SUDHL5 (cell line): Measurements from ENCODE around the genes PXDC1, FAM217A and RPP40.

DNA sequence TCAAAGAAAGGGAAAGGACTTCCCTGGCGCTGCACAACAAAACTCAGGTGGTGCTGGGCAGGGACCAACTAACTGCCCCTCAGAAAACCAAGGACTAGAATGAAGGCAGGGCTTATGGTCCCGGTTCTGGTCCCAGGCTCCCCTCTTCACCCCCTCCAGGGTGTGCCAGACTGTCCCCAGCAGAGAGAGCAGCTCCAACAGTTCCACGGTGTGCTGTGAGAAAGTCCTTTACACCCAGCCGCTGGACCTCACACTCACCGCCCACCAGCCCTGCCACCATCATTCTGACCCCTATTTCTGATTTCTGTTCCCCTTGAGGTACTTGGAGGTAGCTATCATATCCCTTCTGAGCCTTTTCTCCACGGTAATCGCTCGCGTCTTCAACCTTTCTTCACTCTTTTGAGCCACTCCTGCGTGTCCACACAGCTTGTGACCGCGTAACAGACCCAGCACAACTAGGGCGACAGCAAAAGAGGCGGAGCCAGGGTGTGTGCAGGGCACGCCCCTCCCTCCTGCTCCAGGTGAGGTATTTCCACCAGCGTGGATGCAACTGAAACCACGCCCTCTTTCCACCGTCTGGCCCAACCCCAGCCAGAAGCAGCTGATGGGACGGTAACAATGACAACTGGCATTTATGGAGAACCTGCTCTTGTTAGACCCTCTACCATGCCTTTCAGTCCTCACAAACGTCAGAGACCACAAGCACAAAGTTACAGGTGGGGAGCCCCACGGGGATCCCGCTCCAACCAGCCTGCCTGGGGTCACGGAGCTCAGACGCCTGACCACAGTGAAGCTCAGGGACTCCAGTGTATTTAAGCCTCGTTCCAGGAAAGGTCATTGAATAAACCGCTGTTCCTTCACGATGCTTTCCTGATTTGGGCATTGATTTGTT lies 2.2 kb downstream of the PXDC1 start:
- PRO-cap, result no peak

- PRO-cap, result no peak
These were observed at the start of gene PXDC1 for GRCh38 chr6:3751625-3752604. Gene PXDC1, minus strand, starts transcription at chr6:3751713.

- PRO-cap, result no peak
These were observed 43.4 kb upstream of the FAM50B start for GRCh38 chr6:3805784-3806239.

DNA sequence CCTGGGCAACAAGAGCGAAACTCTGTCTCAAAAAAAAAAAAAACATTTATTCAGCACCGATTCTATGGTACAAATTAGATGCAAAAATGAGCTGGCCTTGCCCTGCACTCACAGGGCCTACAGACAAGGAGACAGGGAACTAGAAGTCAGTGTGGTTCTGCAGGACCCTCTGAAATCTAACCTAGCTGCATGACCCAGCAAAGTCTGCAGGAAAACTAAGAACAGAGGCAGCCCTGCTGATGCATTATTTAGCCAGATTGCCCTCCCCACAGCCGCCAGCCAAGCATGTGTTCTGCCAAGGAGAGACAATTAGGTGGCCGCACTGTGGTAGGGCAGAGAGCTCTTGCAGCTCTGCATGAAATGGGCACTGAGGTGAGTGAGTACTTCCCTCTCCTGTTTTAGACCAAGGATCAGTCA lies 24.0 kb upstream of the FAM50B start:
- PRO-cap, result no peak

GRCh38 chr6:3887991-3888545 lies 38.9 kb downstream of the FAM50B start:
- PRO-cap, result no peak

- PRO-cap, result no peak
These were observed at the start of gene FAM217A for GRCh38 chr6:4078427-4079260. Gene FAM217A, minus strand, starts transcription at chr6:4079137.

DNA sequence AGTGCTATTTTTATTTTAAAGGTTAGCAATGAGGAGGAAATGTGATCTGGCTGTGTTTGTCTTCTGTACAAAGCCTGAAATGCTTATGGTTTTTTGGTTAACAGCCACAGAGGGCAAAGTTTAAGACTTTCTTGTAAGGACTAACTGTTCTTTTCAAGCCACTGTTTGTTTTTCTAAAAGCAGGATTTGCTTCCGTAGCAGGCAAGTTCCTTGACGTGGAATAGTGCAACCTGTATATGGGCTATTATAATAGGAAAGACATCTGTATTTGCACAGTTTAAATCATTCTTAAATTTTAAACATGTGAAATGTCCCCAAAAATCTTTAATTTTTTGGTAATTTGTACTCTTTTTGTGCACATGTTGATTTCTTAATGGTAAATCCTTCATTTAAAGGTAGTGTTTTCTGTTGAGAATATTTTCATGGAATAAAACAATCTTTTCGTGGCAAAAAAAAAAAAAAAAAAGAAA lies 25.8 kb downstream of the ECI2 start:
- PRO-cap, result no peak

GRCh38 chr6:4135733-4136588 lies 586 bp upstream of the ECI2 start:
- PRO-cap, result bidirectional peak, plus-strand start at chr6:4135796, minus-strand start at chr6:4135549; bidirectional peak, plus-strand start at chr6:4135951, minus-strand start at chr6:4136074

DNA sequence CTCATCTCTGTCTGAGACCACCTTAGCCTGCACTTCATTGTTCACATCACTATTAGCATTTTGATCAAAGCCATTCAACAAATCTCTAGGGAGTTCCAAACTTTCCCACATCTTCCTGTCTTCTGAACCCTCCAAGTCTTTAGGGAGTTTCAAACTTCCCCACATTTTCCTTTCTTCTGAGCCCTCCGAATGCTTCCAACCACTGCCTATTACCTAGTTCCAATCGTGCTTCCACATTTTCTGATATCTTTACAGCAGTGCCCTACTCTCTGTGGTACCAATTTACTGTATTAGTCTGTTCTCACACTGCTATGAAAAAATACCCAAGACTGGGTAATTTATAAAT lies 84.2 kb upstream of the ECI2 start:
- PRO-cap, result no peak

DNA sequence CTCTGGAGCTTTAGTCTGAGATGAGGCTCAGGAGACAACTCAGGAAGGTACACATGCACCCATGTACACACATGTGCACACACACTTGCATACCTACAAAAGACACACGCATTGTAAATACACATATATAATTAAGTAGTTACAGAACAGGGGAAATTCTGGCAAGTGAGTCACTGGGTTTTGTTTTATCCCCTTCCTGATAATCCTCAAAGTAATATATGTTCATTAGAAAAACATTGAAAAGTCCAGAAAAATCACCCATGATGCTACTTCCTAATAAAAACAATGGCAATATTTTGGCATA lies 115.2 kb upstream of the ECI2 start:
- PRO-cap, result no peak

DNA sequence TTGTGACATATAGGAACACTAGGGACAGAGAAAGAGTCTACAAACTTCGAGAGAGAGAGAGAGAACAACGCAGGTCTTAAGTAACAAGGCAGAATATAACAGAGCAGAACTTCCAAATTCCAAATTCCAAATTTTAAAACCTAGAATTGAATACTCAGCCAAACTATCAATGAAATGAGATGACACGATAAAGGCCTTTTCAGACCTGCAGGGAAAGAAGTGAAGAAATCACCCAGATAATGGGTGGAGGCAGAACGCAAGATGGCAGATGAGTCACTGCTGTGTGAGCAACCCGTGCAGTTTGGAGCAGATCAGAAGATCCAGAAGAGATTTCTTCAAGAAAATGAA lies 88.3 kb upstream of the CDYL start:
- PRO-cap, result no peak

DNA sequence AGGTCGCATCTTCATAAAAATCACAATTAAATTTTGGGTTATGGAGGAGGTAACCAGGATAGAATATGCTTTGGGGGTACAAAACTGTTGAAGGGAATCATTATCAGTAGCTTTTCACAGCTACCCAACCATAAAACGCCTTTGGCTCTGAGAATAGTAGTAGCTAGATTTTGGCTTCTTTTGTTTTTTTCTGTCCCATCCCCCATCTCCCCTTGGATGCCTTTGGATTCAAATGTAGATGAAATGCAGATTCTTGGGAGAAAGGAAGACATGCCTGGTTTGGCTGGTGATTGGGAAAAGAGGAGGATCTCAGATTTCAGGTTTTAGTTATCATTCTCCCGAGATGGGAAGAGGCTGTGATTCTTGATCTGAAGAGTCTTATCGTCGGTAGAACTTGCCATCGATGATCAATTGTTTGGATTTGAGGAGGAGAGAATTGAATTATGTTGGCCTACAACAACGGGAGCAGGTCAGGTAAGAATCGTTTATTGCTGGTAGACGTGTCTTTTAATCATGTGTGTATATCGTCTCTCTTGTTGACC lies 3.4 kb upstream of the CDYL start:
- PRO-cap, result no peak

DNA sequence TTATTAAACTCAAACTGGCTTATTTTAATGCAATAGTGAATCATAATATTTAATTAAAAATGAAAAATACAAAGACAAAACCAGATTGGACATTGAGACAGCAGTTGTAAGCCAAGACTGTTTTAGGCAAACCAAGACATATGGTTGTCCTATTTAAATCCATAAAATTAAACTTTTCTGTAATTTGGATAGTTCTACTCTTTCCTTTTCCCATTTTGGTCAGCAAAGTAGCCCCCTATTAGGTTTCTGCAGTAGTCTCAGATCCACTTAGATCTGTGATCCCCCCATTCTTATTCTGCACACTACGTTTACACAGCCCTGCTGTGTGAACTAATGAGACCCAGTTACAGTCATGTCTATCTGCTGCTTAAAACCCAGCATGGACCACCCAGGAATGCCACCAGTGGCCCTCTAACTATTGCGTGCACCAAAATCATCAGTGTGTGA lies 70.5 kb downstream of the CDYL start:
- PRO-cap, result no peak

GRCh38 chr6:4891622-4892627 lies 111.9 kb downstream of the RPP40 start:
- PRO-cap, result no peak

DNA sequence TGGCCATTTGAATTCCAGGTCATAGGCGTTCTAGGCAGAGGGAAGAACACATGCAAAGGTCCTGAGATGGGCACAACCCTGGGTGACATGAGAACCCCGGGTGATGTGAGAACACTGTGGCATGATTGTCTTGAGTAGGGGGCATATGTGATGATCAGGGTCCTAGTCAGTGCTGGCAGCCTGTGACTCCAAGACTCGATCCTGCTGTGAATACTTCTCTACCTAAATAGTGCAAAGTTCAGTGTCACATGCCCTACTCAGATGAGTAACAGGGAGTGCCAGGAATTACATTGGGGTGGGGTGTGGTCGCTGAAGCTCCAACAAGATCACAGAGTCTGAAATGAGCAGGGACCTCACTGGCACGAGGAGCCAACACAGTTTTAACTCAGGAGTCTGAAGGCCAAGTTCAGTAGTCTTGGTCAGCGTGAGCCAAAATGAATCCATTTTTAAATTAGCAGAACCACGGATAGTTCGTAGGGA lies 72.4 kb downstream of the RPP40 start:
- PRO-cap, result no peak

GRCh38 chr6:5003484-5004210 lies at the start of gene RPP40:
Gene RPP40, minus strand, starts transcription at chr6:5004037.
- PRO-cap, result bidirectional peak, plus-strand start at chr6:5003854, minus-strand start at chr6:5003611; bidirectional peak, plus-strand start at chr6:5004118, minus-strand start at chr6:5004037

- PRO-cap, result no peak
These were observed 608 bp downstream of the PPP1R3G start for GRCh38 chr6:5085630-5086268.

GRCh38 chr6:5181512-5182266 lies 79.1 kb downstream of the LYRM4 start:
- PRO-cap, result no peak

DNA sequence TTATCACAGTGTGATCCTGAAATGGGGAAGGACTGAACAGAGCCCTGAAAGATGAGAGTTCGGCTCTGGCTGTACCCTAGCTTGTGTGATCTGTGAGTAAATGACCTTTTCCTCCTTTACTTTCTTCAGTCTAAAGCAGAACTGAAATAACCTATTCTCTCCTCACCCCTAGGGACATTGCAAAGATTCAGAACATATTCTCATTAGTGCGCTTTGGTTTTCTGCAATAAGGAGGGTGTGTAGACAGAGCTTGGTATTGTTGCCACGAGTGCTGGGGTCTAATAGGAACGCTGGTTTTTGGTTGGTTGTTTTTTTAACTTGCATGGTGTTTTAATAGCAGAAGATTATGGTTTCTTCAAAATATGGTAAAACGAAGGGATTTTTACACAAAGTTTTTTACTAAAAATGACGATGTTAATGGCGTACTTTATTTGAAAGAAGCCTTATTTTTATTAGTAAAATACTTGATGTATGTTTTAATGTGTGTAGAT lies 16.8 kb downstream of the FARS2 start:
- PRO-cap, result no peak

DNA sequence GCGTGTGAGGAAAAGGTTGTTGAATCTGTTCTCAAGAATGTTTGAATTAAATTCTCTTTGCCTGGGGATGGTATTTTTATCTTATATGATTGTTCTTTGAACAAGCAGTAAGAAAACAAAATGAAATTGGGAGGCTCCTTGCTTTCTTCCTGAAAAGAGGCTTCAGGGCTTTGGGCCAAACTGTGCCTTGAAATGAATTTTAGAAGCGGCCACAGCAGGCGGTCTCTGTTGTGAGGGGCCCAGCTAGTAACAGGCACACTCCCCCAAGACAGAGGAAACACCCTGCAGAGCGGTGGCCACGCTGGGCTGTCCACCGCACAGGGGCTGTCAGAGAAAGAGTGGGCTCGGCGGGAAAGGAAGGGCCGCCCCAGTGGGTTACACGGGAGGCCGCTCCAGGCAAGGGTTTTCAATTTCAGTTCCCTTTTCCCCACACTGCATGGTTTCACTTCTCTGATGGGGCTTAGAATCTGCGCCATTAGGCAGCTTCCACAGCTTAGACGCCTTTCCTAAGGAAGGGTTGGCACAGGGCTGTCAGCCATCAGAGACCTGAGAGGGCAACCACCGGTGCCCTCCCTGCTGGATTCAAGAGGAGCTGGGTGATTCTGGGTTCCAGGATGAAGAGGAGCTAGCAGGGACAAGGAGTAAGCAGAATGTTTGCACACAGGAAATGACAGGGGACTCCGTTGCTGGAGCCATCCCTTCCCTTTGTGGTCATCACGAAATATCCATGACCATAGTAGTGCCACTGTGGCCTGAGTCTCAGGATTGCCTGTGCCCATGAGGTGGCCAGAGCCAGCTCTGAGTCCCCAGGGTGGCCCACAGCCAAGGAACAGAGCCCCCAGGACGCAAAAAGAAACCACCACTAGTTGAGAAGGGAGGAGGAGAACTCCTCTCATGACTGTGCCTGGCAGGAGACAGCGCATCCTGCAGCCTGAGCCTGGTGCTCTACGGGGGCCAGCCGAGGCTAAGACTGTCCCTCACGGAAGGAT lies 282.8 kb downstream of the NRN1 start:
- PRO-cap, result unidirectional peak, plus-strand start at position 430 of the sequence